Astrocyte (in vitro differentiated cells and primary cell): ENCODE results near the genes TNFAIP8L3 and TMOD2.

DNA sequence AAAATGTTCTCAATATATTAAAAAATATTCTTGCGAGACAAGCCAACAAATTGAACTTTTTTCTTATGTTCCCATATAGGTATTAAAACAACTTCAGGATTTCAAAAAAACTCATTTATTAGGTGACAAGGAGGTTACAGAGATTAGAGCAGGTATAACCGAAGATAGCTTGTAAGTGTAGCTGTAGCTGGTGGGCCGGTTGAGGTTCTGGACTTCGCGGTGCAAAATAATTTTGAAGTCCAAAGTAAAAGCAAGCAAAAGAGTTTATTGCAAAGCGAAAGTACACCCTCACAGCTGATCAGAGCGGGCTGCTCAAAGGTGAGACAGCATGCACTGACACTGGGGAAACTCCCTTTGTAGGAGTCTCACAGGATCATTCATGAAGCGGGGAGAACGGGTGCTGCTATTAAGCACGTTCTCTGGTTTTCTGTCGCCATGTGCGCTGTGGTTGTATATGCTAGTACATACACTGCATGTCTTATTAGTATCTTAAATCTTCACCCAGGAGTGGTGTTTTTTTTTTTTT, 1.6 kb upstream of the AP4E1 start:
- PRO-cap, result no peak
- RRBS, 2 experiments, result no CpG with 5 or more reads among the region's 12 CpGs

- PRO-cap, result no peak
- RRBS, 2 experiments, result 2 to 5% methylated on average over 5 to 7 of the region's 14 CpGs
Observed at GRCh38 chr15:50908861-50909020, 258 bp downstream of the AP4E1 start.

GRCh38 chr15:51077563-51077952, 17.1 kb downstream of the TNFAIP8L3 start:
- PRO-cap, result no peak
- RRBS, 2 experiments, result no CpG with 5 or more reads among the region's 13 CpGs

DNA sequence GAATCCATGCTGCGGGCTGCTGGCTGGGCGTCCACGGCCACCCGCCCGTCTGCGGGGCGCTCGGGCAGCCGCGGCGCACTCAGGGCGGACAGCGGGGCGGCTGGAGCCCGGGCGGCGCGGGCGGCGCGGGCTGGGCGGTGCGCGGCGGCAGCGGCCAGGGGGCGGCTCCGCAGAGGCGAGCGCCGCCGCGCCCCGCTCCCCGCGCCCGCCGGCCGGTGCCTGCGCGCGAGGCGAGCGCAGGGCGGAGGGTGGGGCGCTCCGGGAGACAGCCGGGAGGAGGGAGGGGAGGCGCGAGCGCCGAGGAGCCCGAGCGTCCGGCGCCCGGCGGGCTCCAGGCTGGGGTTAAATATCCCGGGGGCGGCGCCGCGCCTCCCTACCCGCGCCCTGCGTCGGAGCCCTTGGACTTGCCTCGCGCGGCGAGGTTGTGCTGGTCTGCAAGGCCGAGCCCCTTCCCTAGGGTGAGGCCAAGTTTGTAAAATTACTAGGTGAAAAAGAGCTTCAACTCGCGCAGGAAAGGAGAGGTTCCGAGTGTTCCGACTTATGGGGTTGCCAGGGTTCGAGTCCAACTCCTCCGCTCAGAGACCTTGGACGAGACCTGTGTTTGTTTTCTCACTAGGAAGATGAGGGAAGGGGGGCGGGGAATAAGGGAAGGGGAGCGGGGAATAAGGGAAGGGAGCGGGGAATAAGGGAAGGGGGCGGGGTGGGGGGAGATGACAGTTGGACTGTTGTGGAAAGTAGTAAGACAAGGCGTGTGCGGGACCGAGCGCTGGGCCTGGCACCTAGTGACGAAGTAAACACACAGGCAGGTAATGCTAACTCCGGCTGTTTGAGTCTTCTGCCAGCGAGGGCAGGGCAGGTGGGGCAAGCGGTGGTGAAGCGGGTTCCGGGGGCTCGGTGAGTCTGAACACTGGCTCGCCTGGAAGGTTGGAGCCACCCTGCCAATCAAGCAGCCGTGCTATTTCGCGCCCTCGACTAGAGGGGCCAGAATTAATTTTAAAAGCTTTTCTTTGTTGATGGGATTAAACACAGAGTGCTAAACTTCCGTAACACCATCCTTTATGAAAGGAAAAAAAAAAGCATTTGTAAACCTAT, at the start of gene TNFAIP8L3:
TSS of gene TNFAIP8L3 (minus strand) at position 319 of the 1,092 bp plus-strand sequence.
- PRO-cap, result no peak
- RRBS, 2 experiments, result 3% methylated on average over 22 to 28 of the region's 100 CpGs

- PRO-cap, result no peak
- RRBS, 2 experiments, result no CpG with 5 or more reads among the region's 3 CpGs
Observed at GRCh38 chr15:51172208-51172667, 77.5 kb upstream of the TNFAIP8L3 start.

DNA sequence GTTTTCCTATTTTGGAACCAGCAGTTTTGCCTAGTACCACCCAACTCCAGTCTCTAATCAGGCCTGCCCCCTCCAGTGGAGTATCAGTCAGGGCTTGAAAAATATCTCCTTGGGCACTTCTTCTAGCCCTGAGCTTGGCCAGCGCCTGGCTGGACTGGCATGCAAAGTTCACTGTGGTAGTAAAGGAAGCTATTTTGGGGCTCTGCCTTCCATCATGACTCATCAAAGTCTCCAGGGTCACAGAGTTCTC, 110.1 kb downstream of the CYP19A1 start:
- PRO-cap, result no peak
- RRBS, 2 experiments, result no CpG with 5 or more reads among the region's 1 CpG

- PRO-cap, result no peak
- RRBS, 2 experiments, result no CpG with 5 or more reads among the region's 6 CpGs
Observed at GRCh38 chr15:51318848-51319451, 19.4 kb downstream of the CYP19A1 start.

DNA sequence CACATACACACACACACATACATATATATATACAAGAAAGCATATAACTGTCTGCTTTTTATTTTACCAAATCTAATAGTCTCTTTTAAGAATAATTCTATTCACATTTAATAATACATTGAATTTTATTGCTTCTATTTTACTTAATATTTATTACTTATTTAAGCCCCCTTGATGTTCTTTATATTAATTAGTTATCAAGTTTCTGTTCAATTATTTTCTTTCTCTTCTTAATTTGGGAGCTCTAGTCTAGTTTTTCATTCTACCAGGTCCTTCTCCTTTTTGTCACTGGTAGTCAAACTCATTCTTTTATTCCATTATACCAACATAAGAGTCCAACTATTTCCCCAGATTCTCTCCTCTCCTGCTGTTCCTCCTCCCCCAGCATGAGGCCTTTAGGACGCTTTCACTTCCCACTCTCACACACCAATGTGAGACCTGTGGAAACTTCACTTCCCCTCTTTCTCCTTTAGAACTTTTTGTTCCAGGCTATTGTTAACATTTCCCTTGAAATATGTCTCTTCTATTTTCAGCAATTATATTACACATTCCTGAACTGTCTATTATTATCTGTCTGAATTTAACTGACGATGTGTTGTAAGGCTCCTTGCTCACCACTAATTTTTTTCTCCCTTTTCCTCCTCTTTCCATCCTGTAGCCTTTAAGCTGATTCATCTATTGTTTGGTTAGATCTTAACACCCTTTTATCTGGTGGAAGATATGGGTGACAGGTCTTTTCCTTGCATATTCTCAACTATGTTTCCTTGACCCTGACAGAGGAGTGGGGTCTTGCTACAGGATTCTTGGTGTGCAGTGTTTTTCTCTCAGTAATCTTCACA, 6.2 kb downstream of the CYP19A1 start:
- PRO-cap, result no peak
- RRBS, 2 experiments, result no CpG with 5 or more reads among the region's 2 CpGs

GRCh38 chr15:51334080-51334517, 4.3 kb downstream of the CYP19A1 start:
- PRO-cap, result no peak
- RRBS, 2 experiments, result no CpG with 5 or more reads among the region's 3 CpGs

- PRO-cap, result no peak
- RRBS, 2 experiments, result no CpG with 5 or more reads among the region's 9 CpGs
Observed at GRCh38 chr15:51383327-51383968, 42.0 kb downstream of the GLDN start.

DNA sequence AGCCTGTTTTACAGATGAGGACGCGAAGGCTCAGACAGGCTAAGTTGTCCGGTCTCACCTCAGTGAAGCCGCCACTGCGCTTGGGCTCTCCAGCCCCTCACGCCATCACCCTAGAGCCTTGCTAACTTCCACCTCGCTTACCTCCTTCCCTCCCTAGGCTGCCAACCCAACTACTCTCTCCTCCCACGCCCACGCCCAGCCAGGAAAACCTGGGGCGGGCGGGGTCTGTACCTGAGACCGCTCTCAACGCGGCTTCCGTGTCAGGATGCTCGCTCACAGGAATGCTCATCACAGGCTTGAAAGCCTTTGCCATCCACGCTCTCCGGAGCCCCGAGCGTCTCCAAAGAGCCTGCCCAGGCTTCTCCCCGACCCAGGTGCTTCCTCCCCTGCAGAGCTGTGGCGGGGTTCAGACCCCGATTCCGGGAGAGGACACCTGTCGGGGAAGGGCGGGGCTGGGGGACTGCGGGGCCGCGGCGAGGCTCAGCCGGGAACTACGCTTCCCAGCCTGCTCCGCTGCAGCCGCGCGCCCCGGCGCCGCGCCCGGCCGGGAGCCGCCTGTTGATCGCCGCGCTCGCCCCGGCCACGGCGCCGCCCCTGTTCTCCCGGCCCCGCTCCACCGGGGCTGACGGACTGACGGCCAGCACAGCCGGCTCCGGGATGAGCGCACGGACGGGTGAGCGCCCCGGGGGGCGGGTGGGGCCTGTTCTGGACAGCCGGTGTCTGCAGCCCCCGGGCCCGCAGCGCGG, at the start of gene TMOD2:
TSS of gene TMOD2 (plus strand) at position 558 of the 746 bp plus-strand sequence.
- PRO-cap, result no peak
- RRBS, 2 experiments, result 2 to 3% methylated on average over 20 to 23 of the region's 69 CpGs

- PRO-cap, result no peak
- RRBS, 2 experiments, result no CpG with 5 or more reads among the region's 3 CpGs
Observed at GRCh38 chr15:51848782-51849704, 19.6 kb downstream of the TMOD3 start.

DNA sequence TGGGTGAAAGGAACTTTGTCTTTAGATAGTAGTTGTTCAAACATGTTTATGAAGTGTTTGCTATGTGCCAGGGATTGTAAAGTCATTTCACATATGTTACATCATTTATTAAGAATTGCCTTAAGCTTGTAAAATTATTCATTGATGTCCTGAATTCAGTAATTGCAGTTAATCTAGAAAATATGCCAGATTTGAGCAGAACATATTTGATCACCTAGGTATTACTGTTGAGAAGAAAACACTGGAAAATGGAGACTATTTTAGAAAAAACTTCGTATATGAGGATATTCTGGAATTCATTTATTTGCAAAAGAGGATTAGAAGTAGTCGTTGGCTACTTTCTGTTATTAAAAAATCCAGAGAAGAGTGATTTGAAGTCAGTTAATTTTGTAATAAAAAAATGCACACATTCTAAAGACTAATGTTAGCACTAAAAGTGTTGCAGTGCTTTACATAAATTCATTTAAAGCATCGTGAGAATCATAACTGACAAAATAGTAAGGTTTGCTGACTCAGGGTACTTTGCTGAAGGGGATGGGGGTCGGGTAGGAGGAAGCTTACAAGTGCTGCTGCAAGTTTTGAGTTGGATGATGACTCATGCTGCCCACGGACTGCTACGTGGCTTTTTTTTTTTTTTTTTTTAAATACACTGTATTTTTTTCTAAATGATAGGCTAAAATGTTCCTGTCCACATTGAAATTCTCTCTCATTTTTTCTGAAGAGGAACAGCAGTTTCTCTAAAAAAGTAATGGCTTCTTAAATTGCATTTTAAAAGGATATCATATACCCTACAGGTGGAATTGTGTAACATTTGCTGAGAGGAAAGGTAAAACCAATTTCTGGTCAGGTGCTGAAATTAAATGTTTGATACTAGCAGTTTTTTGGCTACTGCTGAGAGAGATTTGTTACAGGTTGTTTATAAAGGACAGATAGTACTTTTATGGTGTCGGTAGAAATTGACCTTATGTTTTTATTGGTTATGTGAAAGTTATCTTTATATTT, 2.0 kb downstream of the MAPK6 start:
- PRO-cap, result unidirectional peak, minus-strand start at position 549 of the sequence; unidirectional peak, minus-strand start at position 571 of the sequence
- RRBS, 2 experiments, result no CpG with 5 or more reads among the region's 7 CpGs

GRCh38 chr15:52080894-52081280, 31.7 kb downstream of the BCL2L10 start:
- PRO-cap, result no peak
- RRBS, 2 experiments, result no CpG with 5 or more reads among the region's 4 CpGs

- PRO-cap, result no peak
- RRBS, 2 experiments, result no CpG with 5 or more reads among the region's 9 CpGs
Observed at GRCh38 chr15:52095047-52095413, 17.5 kb downstream of the BCL2L10 start.

GRCh38 chr15:52100785-52101264, 11.8 kb downstream of the BCL2L10 start:
- PRO-cap, result no peak
- RRBS, 2 experiments, result no CpG with 5 or more reads among the region's 6 CpGs

- PRO-cap, result no peak
- RRBS, 2 experiments, result no CpG with 5 or more reads among the region's 10 CpGs
Observed at GRCh38 chr15:52256377-52256774, 39.2 kb downstream of the MYO5C start.

- PRO-cap, result no peak
- RRBS, 2 experiments, result 87 to 92% methylated on average over 2 of the region's 5 CpGs
Observed at GRCh38 chr15:52294388-52294732, 1.2 kb downstream of the MYO5C start.

GRCh38 chr15:52364353-52364936, 68.8 kb upstream of the MYO5C start:
- PRO-cap, result no peak
- RRBS, 2 experiments, result no CpG with 5 or more reads among the region's 3 CpGs

DNA sequence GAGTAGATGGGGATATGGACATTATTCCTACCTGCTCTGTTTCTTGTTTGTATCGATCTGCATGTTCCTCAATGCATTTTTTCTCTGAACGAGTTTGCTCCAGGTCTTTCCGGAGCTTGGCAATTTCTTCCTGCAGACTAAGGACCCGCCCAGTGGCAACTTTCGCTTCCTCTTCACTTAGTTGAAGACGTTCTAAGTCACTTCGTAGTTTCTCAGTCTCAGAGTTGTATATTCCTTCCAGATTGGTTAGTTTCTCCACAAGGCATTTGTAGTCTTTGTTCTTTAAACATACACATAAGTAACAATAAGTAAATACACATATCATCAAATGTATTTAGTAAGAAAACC, 74.5 kb upstream of the MYO5C start:
- PRO-cap, result no peak
- RRBS, 2 experiments, result no CpG with 5 or more reads among the region's 7 CpGs